ENCODE results near the genes MYRFL and KCNC2.

DNA sequence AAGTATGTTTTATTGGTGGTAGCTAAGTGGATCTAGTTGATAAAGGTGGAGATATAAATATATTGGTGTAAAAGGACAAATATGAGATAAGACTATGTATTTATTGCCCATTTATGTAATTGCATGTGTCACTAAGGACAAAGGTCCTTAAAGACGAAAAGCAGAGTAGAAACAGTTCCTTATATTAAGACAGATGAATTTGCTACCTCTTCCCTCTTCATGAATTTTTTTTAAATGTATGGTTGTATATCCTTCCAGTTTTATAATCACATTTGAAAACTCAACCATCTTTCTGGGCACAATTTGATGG, at the start of gene MYRFL:
Gene MYRFL (plus strand): TSS at position 163 of the 310 bp plus-strand sequence.
- PRO-cap, 2 experiments, result no peak in any of the 2 experiments

- PRO-cap, 2 experiments, result peak in 1 of 2 experiments; most common minus-strand start chr12:69935679 (in 1)
Measured at GRCh38 chr12:69935435-69936033, 110.5 kb downstream of the MYRFL start.

DNA sequence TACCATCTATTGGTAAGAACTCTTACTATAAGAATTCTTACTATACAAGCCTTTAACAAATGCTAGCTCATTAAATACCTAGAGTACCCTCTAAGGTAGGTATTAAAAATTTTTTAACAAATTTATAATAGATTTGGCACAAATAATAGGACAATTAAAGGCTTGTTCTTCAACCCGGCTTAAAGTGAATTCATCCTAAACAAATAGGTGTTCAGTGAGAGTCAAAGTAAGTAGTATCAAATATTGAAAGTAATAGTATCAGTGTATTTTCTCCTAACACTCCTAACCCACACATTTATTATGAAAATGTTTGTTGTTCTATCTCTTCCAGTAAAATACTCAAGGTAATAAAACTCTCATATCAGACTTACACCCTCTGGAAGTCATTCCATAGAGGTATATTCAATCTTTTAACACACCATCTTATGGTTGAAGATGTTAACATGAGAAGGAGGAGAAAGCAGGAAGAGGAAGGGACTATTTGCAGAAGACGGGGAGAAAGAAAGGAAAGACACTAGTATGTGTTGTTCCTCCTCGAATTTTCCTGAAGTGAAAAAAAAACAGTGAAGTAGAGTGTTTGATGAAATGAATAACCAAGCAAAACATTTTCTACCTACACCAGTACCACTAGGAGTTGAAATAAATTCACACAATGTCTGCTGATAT, 1.6 kb upstream of the CNOT2 start:
- PRO-cap, 2 experiments, result no peak in any of the 2 experiments

DNA sequence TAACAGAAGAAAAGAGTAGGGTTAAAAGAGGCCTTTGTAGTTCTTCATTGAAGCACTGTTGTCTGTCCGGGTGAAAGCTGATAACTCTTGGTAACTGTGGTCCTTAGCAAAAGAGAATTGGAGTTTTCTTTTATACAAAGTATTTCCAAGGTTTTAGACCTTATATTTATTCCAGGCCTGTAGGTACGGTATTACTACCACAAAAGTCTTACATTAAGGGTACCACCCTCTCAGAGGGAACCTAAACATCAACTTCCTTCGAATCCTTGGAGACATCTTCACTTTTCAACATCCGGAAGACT, 1.1 kb downstream of the CNOT2 start:
- PRO-cap, 2 experiments, result no peak in any of the 2 experiments

GRCh38 chr12:70535678-70536459, 101.4 kb downstream of the PTPRB start:
- PRO-cap, 2 experiments, result peak in 1 of 2 experiments; most common plus-strand start chr12:70536297 (in 1); most common minus-strand start chr12:70536044 (in 1)

GRCh38 chr12:70586554-70587121, 50.6 kb downstream of the PTPRB start:
- PRO-cap, 2 experiments, result no peak in any of the 2 experiments

DNA sequence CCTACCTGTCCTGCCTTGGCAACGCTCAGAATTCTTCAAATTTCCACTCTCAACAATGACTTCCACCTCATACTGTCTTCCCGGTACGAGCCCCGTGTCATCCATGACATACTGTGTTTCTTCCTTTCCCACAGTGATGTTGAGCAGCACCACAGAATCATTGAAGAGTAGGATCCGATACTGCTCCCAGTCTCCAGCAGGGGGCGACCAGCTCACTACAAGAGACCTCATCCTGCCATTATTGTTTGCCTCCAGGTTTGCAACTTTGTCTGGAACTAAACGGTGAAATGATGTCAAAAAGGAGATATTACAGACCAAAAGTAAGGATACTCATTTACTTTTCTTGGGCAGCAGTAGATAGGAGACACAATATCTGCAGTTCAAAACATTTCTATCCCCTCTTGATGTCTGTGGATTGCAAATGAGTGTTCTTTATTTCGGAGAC, 47.2 kb downstream of the PTPRB start:
- PRO-cap, 2 experiments, result no peak in any of the 2 experiments

- PRO-cap, 2 experiments, result peak in 2 of 2 experiments; most common plus-strand start chr12:70610148 (in 1); most common minus-strand start chr12:70610024 (in 1)
Measured at GRCh38 chr12:70609543-70610703, 27.3 kb downstream of the PTPRB start.

DNA sequence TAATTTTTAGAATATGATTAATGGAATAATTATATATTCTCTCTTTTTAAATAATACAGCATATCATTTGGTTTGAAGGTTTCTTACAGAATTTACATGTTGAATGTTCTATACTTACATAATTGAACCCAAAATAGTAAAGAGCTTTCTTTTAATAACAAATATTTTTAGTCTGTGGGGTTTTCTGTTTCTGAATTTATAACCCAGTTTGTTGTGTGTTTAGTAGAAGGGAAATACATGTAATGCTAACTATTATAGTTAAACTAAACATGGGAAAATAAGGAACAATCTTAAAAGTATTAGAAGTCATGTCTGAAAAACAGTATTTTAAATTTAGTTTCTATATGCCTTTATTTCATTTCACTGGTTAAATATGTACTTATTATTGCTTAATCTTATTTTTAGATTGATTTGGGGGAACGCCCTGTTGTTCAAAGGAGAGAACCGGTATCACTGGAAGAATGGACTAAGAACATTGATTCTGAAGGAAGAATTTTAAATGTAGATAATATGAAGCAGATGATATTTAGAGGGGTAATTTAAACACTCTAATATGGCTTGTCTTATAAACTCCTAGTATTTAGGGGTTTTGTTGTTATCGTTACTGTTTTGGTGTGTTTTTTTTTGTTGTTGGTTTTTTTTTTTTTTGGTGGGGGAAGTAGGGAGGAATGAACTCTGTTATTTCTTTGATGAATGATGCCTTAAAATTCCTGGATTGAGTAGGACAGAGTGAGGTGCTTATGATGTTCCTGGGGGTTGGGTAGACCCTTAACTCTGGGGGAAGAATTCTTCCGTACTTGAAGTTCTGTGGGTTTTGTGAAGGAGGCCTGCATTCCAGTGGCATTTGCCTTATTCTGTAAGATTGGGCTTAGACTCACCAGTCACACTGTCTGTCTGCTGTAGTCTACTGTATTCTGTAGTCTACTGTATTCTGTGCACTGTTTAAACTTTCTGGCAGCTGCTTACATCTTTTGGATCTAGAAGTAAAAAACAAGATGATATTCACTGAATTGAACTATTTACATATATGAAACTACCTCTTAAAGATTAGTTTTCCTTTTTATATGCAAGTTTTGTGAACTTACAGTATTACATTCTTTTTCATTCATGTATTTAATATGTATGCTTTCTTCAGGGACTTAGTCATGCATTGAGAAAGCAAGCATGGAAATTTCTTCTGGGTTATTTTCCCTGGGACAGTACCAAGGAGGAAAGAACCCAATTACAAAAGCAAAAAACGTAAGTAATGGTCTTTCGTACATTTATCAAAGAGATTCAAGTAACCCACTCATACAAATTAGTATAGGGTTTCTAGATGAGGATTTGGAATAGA, 42.6 kb upstream of the TPH2 start:
- PRO-cap, 2 experiments, result no peak in any of the 2 experiments

GRCh38 chr12:74953425-74953896, 256.2 kb downstream of the KCNC2 start:
- PRO-cap, 2 experiments, result no peak in any of the 2 experiments

GRCh38 chr12:75209304-75210061, at the start of gene KCNC2:
TSS of gene KCNC2 (minus strand) at chr12:75209839.
- PRO-cap, 2 experiments, result peak in 1 of 2 experiments; most common plus-strand start chr12:75209551 (in 1); most common minus-strand start chr12:75209435 (in 1)

DNA sequence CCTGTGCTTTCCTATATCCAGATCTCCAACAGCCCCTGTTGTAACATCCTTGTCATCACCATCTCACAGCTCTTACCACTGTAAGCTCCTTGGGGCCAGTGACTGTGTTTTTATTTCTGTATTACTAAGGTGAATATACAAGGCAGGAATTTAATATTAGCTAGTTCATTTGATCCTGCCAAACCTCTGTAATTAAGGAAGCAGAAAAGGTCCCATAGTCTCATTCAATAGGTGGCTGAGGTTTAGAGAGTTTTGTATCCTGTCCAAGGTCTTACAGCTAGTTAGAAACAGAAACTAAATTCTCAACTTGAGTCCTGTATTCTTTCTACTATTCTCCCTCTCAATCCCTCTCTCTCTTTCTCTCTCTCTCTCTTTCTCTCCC, 625 bp upstream of the GLIPR1 start:
- PRO-cap, 2 experiments, result no peak in any of the 2 experiments

DNA sequence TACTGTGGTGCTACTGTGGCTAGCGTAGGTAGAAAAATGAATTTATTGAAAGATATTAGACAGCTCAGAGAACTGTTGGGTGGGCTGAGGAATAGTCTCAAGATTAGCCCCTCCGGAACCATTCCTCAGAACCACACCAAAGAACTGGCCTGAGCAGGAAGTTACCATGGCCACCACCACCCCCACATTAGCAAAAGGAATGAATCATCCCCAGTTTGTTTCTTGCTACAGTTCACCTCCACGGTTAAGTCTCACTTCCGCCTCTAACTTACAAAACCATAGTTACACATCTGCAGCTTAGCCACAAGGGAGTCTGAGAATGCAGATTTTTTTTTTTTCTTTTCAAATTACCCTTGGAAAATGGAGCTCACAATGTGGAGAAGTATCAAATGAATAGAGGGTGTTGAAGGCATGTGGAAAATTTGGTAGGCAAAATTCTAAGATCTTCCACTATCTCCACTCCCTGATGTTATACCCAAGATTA, 129.6 kb upstream of the KRR1 start:
- PRO-cap, 2 experiments, result no peak in any of the 2 experiments

DNA sequence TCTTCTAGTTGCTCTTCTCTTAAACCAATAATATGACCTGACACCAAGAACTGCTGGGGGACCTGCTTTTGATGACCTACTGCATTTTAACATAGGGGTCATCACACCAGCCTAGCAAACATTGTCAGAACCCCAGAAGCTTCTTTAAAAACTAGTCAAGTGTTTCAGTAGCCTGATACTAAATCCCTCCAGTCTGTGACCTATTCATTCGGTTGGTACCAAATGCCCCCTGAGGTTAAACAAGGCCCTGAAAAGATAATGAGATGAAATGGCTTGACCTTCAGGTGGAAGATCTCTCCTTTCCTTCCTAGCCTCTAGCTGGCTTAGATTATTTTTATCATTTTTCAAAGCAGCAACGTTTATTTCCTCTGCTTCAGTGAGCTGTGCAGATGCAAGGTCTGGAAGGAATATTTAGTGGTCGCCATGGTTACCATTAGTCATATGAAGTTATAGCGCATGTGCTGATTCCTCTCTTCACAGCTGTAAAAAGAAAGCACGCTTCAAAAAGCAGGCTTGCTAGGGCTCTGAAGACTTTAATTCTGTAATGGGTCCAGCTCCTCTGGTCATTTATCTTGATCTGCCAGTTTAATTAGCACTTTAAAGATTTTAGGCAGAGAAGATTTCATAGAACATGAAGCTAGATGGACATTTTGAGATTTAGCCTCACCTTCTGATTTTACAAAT, 269.2 kb downstream of the NAP1L1 start:
- PRO-cap, 2 experiments, result peak in 1 of 2 experiments; most common plus-strand start position 503 of the sequence (in 1)

GRCh38 chr12:75933786-75934207, 150.7 kb downstream of the NAP1L1 start:
- PRO-cap, 2 experiments, result no peak in any of the 2 experiments

DNA sequence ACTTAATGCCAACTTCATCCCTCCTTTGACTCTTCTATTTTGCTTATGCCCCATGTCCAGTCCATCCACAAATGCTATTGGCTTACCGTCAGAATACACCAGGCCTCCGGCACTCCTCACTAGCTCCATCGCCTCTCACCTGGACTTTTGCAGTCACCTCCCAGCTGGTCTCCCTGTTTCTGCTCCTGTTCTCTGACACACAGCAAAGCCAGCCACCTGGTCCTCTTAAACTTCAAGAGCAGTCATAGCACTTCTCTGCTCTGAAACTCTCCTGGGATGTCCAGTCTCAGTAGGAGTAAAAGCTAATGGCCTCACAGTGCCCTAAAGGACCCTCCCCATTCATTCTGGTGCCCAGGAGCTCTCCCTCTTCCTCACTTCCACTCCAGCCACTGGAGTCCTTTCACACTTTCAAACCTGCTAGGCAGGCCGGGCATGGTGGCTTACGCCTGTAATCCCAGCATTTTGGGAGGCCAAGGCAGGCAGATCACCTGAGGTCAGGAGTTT, 100.8 kb downstream of the NAP1L1 start:
- PRO-cap, 2 experiments, result no peak in any of the 2 experiments

DNA sequence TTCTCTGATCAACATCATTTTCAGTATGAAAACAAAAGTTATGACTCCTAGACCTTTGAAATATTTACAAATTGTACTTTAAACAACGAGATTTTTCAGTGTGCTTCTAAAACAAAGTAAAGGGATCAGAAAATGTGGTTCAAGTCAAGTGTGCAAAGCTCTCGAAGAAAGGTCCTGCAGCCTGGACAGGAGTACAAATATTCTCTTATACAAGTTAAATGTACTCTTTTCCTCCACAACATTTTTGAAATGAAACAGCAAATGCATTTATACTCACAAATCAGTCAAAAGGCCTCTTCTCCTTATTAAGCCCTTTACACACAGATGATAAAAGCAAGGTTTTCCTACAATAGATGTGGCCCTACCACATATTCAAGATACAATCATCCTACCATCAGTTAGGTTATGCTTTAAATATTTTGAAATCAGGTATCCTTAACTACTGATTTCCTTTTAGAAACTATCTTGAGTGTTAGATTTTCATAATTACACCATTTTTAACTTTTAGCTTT, 55.4 kb downstream of the NAP1L1 start:
- PRO-cap, 2 experiments, result no peak in any of the 2 experiments

GRCh38 chr12:76082932-76083311, 1.6 kb downstream of the NAP1L1 start:
- PRO-cap, 2 experiments, result no peak in any of the 2 experiments

- PRO-cap, 2 experiments, result no peak in any of the 2 experiments
Measured at GRCh38 chr12:76085575-76085829, 1.0 kb upstream of the NAP1L1 start.

DNA sequence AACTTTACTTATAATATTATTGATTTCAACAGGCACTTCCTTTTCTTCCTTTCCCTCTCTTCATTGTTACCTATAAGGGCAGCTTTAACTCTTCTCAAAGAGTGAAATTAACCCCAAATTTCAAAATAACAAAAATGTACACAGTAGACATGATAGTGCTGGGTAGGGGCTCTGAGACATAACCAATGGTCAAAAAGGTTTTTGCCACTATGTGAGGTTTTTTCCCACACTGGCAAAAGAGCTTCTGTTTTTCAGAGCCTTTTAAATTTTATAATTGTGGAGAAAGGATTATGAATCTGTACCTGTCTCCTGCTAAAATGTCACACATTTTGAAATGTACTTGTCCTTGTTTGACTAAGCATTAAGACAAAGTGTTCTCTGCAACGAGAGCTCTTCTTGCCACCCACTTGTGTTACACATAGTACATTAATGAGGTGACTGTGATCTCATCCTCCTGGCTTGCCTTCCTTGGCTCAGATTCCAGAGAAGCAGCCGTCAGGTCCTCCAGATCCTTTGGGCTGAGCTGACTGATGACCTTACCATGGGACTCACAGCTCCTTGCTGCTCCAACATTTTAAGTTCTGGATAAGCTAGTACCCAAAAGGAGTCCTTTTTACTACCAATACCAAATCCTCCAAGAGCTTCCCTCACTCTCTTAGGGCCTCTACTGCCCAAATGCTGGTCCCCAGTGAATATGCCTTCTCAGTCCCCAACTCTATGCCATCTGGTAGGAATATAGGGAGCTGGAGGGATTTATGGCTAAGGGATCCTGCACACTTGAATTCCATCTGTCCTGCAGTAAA, 81.5 kb downstream of the BBS10 start:
- PRO-cap, 2 experiments, result no peak in any of the 2 experiments